Measurements from ENCODE around the gene STRN.

DNA sequence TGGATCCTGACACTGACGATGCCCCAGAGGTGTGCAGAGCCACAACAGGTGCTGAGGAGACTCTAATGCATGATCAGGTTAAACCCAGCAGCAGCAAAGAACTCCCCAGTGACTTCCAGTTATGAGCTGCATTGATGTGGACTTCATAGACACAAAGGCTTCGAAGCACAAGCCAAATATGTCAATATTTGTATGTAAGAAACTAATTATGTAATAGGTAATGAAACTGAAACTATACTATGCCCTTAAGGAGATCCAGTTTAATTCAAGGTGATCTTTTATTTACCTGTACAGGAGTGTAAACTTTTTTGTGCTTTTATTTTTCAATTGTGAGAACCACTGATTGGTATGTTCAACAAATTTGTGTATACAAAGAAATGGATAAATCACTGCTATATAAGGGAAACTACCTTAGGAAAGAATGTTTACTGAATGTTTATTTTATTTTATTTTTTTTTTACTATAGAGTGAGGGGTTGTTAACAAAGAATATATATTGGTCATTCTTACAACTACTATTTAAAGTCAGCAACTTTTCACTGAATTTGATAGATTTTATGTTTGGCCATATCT lies 10.0 kb upstream of the TTC27 start:
- PRO-cap = no peak
- RAMPAGE, long total RNA = no peak

- PRO-cap = no peak
- RAMPAGE, long total RNA = no peak
These were observed 87.4 kb downstream of the TTC27 start for GRCh38 chr2:32715163-32715765.

GRCh38 chr2:32768919-32769694 lies 141.3 kb downstream of the TTC27 start:
- PRO-cap = no peak
- RAMPAGE, long total RNA = start-site peak on the plus strand at chr2:32769304-32769380, 5 reads; start-site peak on the plus strand at chr2:32769450-32769537, 5 reads

DNA sequence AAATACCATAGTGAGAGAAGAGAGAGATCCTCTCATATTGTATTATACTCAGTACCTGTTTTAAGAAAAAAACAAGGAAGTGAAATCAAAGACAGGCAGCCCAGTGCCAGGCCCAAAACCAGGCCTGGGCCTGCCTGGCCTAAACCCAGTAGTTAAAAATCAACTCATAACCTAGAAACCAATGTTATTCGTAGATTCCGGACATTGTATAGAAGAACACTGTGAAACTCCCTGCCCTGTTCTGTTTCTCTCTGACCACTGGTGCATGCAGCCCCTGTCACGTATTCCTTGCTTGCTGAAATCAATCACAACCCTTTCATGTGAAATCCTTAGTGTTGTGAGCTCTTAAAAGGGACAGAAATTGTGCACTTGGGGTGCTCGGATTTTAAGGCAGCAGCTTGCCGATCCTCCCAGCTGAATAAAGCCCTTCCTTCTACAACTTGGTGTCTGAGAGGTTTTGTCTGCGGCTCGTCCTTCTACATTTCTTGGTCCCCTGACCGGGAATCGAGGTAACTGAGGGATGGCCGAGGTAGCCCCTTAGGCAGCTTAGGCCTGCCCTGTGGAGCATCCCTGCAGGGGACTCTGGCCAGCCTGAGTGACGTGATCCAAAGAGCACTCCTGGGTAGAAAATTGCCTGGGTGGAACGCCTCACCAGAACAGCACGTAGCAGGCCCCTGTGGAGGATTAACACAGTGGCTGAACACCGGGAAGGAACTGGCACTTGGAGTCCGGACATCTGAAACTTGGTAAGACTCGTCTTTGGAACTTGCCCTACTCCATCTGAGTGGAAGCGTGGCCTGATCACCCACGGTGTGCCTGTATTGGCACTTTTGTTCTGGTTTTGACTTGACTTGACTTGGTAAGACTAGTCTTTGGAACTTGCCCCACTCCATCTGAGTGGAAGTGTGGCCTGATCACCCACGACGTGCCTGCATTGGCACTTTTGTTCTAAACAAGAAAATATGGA lies 1078.4 kb upstream of the FAM98A start:
- PRO-cap = no peak
- RAMPAGE, long total RNA = no peak

DNA sequence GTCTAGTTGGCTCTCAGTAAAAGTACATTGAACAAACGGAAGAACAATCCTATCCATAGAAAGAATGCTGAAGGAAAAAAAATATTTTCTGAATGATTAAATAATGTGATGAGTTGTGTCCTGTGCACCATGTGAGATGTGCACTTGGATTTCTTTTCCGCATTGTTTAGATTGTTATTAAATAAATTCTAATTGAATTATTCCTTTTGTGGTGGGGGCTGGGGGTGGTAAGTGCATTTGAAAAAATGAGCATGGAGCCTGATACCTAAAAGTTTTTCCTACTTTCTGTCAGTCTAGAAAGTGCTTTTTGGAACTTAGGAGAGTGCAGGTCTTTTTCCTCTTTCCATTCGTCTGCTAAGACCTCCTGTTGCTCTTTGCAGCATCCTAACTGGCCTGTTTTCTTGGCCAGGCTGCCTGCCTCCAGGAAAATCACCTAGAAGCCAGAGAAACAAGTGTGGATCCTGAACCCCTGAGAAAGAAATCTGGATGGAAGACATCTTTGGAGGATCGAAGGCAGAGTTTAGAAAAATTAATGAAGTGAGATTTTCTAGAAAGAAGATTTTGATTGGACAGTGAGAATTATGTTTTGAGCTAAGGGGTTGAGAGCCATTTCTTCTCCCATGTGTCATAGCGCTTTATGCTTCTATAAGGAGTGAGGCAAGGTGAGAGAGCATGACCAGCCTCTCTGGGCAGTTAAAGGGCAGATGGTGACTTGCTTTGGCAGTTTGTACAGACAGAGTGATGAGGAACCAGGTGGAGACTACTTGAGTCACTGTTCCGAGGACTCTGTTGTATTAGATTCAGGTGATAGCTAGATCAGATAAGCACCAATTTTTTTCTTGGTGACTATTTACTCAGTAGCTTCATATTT lies 4.2 kb downstream of the CRIM1 start:
- PRO-cap = no peak
- RAMPAGE, long total RNA = start-site peak on the plus strand centred at position 428 of the sequence, 376 bp wide, 8 reads

DNA sequence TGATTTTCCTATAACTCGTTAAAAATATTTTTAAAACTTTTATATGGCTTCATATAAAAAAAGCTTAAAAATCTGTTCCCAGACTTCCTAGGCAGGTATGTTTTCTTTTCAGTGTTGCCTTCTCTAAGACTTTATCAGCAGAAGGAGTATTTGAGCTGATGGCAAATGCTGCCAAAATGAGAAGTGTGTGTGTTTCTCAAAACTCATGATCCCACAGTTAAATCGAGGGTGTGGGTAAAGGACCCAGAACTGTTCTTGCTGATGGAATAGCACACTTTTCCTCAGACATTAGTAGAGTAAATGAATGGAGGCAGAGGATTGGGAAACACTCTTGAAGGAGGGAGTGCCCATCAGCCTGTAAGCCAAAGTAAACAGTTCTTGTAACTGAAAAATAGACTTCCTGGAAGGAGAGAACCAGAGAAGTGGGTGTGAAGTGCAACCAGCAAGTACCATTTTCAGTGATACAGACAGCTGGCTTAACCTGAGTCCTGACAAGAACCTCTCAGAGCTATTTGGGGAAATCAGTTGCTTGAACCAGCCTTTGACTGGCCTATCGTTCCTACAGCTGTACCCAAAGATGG lies 17.5 kb downstream of the CRIM1 start:
- PRO-cap = no peak
- RAMPAGE, long total RNA = no peak

GRCh38 chr2:36380584-36381554 lies 25.3 kb downstream of the CRIM1 start:
- PRO-cap = no peak
- RAMPAGE, long total RNA = start-site peak on the plus strand at chr2:36381331-36381395, 5 reads

DNA sequence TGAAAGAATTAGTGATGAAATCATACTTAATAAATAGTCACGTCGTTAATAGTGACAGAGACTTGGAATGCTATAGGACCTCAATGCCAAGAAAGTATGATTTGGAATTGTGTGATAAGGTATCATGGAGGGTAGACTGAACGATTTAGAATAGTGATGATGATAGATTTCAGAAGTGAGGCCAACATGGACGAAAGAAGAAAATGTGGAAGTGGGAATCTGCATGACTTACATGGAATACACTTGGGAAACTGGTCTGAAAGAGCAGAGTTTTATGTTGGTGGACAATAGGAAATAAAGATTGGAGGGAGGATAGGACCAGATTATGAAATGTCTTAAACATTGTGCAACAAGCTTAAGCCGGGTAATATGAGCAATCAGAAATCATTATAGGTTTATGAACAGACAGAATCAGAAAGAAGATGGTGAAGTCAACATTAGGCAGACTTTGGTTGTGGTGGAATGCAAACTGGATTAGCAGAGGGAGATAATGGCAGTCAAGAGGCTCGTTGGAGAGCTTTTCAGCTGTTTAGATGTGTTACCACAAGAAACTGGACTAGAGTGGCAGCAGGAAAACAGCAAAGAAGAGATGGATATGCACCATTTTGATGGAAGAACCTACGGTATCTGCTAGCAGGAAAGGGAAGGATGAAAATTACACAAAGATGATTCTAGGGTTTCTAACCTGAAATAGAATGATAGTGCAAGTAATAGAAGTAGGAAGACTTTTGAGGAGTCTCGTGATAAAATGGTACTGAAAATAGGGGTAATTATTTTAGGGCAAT lies 43.5 kb downstream of the CRIM1 start:
- PRO-cap = no peak
- RAMPAGE, long total RNA = no peak

- PRO-cap = no peak
- RAMPAGE, long total RNA = no peak
These were observed 44.1 kb downstream of the CRIM1 start for GRCh38 chr2:36399627-36400049.

- PRO-cap = no peak
- RAMPAGE, long total RNA = no peak
These were observed 46.7 kb downstream of the CRIM1 start for GRCh38 chr2:36402137-36402796.

- PRO-cap = no peak
- RAMPAGE, long total RNA = no peak
These were observed 57.7 kb downstream of the CRIM1 start for GRCh38 chr2:36413294-36413609.

GRCh38 chr2:36414430-36414918 lies 58.9 kb downstream of the CRIM1 start:
- PRO-cap = no peak
- RAMPAGE, long total RNA = start-site peak on the plus strand at chr2:36414182-36414821, 13 reads

DNA sequence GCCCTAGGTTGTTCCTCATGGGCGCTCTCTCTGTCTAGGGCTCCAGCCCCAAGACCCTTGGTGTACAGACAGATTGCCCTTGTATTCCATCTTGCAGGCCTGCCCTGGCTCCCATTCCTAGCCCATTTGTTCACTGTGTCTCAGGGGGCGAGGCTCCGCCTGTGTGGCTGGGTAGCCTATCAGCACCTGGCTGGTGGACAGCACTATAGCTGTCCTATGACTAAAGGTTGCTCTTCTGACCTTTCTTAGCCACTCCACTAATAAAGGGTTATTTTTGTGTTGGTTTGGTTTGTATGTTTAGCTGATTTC lies 72.1 kb downstream of the CRIM1 start:
- PRO-cap = no peak
- RAMPAGE, long total RNA = no peak

GRCh38 chr2:36655474-36656030 lies 41.0 kb upstream of the VIT start:
- PRO-cap = unidirectional peak, plus-strand start at chr2:36655867
- RAMPAGE, long total RNA = no peak

GRCh38 chr2:36800345-36801000 lies 104.0 kb downstream of the VIT start:
- PRO-cap = no peak
- RAMPAGE, long total RNA = no peak

DNA sequence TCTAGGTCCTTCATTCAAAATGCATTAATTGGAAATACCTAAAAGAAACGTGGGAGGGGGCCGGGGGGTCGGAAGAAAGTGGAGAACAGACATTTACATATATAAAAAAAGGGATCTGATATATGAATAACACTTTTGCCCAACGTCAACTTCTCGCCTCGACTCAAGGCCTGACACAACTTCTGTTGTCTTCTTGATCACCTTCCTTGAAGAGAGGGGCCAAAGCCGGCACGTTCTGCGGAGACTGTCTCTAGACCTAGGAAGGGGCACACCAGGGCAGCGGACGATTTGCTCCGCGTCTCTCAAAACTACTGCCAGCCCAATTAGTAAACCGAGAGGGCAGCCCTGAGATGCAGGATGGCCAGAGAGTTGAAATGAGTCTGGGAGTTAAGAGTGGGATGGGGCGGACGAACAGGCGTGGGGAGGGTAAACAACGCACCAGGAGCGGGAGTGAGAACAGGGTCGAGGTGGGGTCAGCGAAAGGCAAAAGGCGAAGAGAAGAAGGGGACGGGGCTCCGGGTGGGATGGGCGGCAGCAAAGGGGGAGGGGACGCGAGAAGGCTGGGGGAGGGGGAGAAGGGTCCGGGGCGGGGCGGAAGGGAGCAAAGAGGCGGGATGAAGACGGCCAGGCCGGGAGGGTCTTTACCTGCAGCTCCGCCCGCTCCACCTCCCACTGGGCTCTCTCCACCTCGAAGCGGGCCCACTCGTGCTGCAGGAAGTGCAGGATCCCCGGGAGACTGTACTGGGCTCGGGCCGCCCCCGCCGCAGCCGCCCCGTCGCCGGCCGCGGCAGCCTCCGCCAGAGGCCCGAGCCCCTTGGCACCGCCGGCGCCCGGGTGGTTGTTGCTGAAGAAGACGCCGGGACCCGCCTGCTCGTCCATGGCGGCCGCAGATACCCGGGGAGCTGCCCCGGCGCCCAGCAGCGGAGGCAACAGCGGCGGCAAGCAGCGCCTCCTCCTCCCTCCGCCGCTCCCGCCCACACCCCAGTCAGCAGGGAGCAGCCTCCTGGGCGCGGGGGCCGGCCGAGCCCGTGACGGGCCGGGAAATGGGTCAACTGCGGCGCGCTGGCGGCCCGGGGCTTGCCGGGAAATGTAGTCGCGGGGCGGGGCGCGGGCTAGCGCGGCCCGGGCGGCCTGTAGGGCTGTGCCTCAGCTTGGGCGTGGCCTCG lies at the start of gene STRN:
Gene STRN (minus strand): TSS at position 952 of the 1,166 bp plus-strand sequence.
- PRO-cap = unidirectional peak, plus-strand start at position 604 of the sequence; bidirectional peak, plus-strand start outside the sequence, minus-strand start at position 976 of the sequence
- RAMPAGE, long total RNA = start-site peak on the minus strand centred at position 708 of the sequence, 15 bp wide, 25 reads; start-site peak on the minus strand centred at position 777 of the sequence, 7 bp wide, 18 reads; start-site peak on the minus strand centred at position 976 of the sequence, 85 bp wide, 18 reads

- PRO-cap = no peak
- RAMPAGE, long total RNA = no peak
These were observed 20.3 kb downstream of the GPATCH11 start for GRCh38 chr2:37104400-37105213.

DNA sequence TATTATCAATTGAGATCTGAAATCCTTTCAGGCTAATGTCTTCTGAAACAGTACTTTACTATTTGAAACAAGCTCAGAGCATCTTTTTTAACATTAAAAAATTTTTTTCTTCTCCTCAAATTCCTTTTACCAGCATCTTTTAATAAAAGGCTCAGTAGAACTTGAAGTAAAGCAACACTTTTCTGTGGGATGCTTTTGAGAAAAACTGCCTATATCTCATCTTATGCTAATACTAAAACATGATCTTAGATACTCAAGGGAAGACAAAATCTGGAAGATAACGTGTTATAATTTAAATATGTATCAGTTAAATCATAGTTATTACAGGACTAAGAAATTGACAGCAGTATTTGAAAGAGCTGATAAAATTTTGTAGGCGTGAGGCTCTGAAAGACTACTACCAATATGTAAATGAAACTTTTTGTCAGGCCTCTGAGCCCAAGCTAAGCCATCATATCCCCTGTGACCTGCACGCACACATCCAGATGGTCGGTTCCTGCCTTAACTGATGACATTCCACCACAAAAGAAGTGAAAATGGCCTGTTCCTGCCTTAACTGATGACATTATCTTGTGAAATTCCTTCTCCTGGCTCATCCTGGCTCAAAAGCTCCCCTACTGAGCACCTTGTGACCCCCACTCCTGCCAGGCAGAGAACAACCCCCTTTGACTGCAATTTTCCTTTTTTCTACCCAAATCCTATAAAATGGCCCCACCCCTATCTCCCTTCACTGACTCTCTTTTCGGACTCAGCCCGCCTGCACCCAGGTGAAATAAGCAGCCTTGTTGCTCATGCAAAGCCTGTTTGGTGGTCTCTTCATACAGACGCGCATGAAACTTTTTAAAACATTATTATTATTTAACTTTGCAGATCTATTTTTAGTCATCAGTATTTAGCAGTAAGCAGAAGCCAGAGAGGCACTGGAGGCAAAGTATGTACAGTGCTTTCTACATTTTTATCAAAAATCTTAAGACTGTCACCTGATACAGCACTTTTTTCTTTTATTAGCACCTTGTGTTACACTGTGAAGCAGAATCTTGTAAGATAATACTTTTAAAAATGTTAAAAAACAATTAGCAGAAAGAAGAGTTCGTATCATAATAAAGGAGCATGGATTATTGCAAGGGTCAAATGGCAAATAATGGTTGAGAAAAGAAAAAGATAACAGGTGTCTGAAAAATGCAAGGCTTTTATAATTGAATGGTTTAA lies 8.9 kb downstream of the CEBPZOS start:
- PRO-cap = no peak
- RAMPAGE, long total RNA = no peak

- PRO-cap = no peak
- RAMPAGE, long total RNA = no peak
These were observed 15.4 kb downstream of the CEBPZOS start for GRCh38 chr2:37211791-37212101.

GRCh38 chr2:37323226-37323687 lies 1.4 kb downstream of the PRKD3 start:
- PRO-cap = no peak
- RAMPAGE, long total RNA = no peak